ENCODE measurements around a stretch of chr5.

- RRBS = no CpG with 5 or more reads among the region's 4 CpGs
Measured at GRCh38 chr5:56733590-56734079, 81.7 kb upstream of the MAP3K1 start.

- RRBS = no CpG with 5 or more reads among the region's 2 CpGs
Measured at GRCh38 chr5:56933148-56933505, 18.8 kb downstream of the MIER3 start.

- RRBS = 3% methylated on average over 44 of the region's 92 CpGs
Measured at GRCh38 chr5:56951159-56951999, 544 bp downstream of the MIER3 start.

DNA sequence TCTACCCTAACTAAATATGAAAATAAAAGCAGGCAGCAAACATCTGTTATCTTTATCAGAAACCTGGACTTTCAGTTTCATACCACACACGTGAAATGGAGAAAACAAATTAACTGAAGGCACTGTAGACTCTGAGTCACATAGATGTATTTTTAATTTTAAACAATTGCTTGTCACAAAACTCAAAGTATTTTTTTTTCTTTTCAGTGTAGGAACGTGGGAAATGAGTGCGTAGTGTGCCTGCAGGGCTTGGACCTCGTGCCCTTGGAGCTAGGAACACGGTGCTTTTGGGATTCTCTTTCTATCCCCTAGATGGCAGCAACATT lies 16.6 kb upstream of the ACTBL2 start:
- RRBS = no CpG with 5 or more reads among the region's 5 CpGs

GRCh38 chr5:58244762-58245354 lies 215.0 kb downstream of the PLK2 start:
- RRBS = no CpG with 5 or more reads among the region's 6 CpGs

DNA sequence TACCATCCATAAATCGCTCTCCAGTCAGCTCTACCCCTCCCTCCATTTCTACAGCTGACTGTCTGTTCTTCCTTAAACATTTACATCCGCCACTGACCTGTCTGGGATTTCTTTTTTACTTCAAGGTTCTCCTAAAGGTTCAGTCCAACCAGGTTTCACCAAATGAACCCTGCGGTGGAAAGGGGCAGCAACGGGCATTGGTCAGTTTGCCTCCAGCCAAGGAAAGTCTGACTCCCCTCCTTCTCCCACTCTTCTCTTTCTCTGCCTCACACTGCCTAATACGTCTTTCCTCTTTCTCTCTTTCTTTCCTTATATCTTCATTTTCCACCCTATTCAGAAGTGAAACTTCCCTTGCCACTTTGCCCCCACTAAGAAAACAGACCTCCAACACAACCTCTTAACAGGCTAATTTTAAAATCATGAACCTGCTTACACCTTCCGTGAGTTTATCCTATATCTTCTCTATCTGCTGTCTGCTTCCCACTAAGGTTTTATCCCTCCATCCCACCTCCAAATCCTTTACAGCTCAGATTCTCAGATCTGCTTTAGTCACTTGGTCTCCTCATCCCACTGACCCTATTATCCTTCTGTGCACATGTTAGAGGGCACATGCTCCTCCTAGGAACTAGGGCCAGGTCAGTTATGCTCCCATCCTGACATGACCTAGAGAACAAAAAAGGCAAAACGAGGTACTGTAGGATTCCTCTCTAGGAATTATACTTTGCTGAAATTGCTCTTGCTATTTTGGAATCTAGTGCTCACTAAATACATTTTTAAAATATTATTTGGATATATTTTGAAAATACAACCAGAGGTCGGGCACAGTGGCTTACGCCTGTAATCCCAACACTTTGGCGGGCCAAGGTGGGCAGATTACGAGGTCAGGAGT lies 439.4 kb downstream of the RAB3C start:
- RRBS = no CpG with 5 or more reads among the region's 11 CpGs

DNA sequence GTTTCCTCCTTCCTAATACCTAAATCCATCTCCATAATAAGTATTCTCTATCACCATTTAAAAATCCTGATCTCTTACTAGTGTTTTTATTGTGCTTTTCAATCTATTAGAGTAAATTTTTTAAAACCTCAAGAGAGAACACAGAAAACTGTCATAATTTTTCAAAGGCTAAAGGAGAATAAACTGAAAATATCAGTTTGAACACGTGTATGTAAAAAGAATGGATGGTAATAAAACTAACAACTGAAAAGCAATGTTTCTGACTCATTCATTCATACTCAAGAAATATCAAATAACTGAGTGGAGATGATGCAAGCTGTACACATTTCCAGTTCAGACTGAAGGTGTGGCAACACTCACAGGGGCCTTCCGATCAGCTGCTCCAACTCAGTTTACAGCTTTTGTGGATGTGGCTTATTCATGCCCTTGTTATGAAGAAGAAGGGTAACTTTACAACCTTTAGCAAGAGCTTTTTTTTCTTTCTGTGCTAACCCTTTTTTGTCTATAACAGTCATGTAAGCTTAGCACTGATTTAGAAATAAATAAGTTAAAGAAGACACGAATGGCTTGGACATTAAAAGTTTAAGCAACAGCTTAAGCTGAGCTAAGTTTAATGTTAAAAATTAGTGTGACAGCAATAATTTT lies 453.4 kb downstream of the RAB3C start:
- RRBS = no CpG with 5 or more reads among the region's 3 CpGs

GRCh38 chr5:59038898-59040047 lies 456.4 kb downstream of the RAB3C start:
- RRBS = 4% methylated on average over 42 of the region's 121 CpGs

- RRBS = no CpG with 5 or more reads among the region's 4 CpGs
Measured at GRCh38 chr5:59143874-59144533, 561.1 kb downstream of the RAB3C start.

DNA sequence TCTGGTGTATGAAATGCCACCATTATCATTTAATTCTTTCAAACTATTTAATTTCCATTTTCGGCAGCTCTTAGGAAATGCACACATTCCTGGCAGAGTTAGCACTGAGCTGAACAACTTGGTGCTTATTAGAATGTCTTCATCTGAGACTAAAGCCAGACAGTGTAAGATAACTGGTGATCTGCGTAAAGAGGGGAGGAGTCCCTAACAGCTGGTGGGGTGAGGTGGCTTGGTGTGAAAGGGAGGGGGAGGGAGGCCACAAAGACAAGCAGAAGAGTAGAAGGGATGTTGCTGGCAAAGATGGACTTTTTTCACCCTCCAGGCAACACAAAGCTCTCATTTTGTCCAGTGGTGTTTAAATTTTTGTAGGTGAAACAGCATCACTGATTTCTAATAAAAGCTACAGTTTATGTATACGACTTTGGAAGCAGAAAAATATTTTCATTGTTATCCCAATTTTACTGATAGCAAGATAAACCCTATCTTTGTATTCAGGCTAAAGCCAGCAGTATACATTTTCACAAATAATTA lies 535.0 kb downstream of the PDE4D start:
- RRBS = no CpG with 5 or more reads among the region's 3 CpGs

DNA sequence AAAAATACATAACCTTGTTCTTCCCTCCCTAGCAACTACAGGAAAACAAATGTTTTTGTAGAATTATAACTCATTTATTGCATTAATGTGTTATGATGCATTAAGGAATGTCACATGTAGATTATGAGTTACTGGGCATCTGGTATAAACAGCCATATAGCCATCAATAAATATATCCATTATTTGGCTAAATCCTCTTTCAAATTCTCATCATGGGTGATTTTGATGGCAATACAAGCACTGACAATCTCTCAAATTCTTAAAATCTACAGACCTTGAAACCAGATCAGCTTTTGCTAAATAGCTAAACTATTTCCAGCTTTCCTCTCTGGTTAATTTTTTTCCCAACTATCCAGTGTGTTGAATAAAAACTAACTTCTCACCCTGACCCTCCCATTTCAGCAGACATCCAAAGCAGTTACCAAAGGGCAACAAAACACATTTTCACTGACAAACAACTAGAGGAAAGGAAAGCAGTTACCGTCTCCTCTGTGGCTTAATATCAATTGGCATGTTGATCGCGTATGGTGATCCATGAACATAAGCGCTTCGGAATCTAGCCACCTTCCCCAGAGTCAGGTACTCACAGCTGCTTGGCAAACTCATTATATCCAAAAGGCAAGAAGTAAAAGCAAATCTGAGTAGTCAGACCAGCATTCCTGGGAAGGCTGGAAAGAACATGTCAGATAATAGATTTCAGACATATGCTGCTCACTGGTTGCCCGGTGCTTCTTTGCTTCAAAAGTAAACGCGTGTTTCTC lies 463.5 kb downstream of the PDE4D start:
- RRBS = no CpG with 5 or more reads among the region's 8 CpGs

- RRBS = no CpG with 5 or more reads among the region's 1 CpG
Measured at GRCh38 chr5:59519038-59519376, 374.5 kb downstream of the PDE4D start.

DNA sequence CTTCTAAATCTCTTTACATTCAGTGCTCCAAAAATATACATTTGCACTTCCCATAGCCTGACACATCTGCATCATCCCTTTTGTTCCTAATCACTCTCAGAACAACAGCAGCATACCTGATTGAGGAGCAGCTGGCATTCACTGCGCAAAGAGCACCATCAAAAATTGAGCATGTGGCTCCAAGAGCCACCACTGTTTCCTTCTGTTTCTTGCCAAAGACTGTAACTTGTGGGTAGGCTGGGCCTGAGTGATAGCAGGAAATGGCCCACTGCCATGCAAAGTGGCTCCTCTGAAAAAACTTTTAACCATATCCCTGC lies 355.2 kb upstream of the PDE4D start:
- RRBS = no CpG with 5 or more reads among the region's 1 CpG

DNA sequence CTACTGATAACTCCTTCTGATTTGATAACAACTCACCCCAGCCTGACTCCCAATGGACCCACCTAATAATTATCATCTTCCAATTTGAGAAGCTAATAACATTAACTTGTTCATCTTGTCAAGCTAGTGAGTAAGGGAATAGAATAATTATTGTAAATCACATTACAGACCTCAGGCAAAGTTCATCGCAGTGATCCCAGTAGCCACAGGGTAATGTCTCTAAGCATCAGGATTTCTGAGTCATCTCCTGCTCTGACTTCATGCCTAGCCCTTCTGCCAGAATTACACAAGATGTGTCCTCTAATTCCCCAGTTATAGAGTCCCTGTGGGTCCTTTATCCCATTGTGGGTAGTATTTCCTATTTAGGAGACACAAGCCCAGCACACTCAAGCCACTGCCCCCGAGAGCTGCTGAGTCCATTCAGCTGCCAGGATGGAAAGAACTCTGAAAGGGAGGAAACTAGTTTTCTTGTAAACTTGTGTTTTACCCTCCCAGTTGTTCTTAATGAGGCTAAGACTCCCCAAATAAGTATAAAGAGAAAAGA lies 365.6 kb downstream of the DEPDC1B start:
- RRBS = no CpG with 5 or more reads among the region's 2 CpGs

- RRBS = no CpG with 5 or more reads among the region's 2 CpGs
Measured at GRCh38 chr5:60538297-60538782, 161.6 kb downstream of the DEPDC1B start.

DNA sequence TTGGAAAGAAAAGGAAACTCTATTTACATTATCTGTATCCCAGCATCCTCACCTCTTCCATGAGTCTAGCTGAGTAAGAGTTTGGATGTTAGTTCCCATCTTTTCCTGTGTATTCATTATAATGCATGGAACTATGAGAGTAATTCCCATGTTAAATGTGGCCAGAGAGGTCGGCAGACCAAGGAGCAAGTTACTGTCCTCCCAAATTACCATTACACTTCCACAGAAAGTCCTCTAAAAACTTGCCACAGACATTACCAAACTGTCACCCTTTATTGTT lies 912 bp downstream of the DEPDC1B start:
- RRBS = no CpG with 5 or more reads among the region's 1 CpG

- RRBS = no CpG with 5 or more reads among the region's 1 CpG
Measured at GRCh38 chr5:61212292-61212521, 49.9 kb upstream of the SMIM15 start.

- RRBS = 37% methylated on average over 2 of the region's 8 CpGs
Measured at GRCh38 chr5:61329742-61330200, 2.3 kb upstream of the ZSWIM6 start.

- RRBS = 3% methylated on average over 30 of the region's 105 CpGs
Measured at GRCh38 chr5:61333165-61334124, 1.4 kb downstream of the ZSWIM6 start.

GRCh38 chr5:61341786-61342933 lies 10.1 kb downstream of the ZSWIM6 start:
- RRBS = no CpG with 5 or more reads among the region's 9 CpGs